Thyroid gland (tissue), 7 donors: ENCODE measurements around a stretch of chr10.

DNA sequence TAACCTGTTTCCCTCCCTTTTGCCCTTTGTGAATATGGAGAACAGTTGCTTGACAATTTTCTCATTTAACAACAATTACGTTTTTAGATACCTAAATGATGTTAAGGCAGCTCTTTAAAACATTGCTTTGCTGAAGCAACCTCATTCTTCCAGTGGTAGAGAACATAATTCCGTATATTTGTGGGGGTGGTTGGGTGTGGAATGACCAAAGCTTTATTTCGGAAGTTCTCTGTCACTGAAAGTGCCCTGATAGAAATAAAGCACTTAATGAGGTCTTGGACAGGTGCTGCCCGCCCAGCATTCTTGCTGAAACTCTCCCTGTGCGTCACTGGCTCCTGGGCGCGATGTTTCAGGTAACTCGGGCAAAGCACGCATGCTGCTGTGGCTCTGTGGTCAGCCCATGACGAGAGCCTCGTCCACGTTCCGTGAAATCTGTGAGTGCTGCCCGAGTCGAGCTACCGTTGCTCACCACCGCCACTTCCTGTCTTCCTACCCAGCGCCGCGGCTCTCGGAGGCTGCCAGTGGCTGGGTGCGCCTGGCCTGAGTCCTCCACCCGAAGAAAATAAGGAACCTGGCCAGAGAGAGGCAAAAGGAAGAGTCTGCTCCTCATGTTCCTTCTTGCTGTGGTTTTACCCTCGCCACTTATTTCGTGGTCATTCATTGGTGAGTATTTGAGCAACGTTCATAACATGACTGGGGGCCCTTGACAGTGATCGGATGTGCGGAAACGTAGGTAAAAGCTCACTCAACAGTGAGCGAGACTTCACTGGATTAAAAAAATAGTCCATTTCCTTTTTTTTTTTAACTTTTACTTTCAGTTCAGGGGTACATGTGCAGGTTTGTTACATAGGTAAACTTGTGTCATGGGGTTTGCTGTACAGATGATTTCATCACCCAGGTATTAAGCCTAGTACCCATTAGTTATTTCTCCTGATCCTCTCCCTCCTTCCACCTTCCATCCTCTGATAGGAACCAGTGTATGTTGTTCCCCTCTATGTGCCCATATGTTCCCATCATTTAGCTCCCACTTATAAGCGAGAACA, 95.5 kb downstream of the MAP3K8 start:
- PRO-cap, 2 experiments = no peak in any of the 2 experiments
- RAMPAGE, long total RNA, 5 experiments = no peak in any of the 5 experiments

DNA sequence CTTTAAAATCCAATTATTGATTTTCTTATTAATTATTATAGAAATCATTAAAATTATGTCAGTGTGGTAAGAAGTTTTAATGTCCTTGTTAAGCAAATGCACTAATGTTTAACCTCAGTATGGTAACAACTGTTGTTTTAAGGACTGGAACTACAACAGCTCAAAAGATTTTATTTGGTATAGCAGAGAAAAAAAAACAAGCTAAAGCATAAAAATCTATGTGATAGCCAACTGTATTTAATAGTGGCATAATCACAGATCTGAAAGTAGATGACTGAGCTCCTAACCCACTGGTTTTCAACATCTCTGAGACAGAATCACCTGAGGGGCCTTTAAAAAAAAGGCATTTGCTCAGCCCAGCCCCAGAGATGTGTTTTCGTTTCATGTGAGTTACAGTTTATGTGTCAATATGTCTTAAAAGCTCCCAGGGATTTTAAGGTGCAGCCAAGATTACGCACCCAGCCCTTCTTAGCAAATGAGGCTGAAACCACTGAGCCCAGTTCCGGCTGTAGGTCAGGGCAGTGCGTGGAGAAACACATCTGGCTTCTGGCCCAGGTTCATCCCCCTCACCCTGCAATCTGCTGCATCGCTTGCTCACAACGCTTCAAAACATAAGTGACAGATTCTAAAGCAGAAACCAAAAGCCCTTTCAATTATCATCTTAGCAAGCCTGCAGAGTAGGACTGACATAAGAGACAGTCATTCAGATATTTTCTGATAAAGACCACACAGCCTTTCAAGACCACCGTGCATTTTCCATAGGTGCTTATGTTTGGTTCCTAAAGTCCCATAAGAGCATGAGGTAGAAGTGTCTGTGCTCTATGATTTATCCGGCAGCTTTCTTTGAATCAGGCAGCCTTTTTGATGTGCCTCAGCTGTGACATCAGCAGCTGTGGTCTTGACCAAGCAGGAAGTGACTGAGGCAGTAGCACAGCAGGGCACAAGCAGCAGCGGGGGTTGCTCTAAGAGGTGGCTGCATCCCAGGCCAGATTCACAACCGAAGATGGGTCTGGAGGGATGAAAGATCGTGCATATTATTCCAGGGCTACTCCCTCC, 71.9 kb upstream of the LYZL2 start:
- PRO-cap, 2 experiments = peak in 1 of 2 experiments; most common plus-strand start position 928 of the sequence (in 1)
- RAMPAGE, long total RNA, 5 experiments = no peak in any of the 5 experiments

DNA sequence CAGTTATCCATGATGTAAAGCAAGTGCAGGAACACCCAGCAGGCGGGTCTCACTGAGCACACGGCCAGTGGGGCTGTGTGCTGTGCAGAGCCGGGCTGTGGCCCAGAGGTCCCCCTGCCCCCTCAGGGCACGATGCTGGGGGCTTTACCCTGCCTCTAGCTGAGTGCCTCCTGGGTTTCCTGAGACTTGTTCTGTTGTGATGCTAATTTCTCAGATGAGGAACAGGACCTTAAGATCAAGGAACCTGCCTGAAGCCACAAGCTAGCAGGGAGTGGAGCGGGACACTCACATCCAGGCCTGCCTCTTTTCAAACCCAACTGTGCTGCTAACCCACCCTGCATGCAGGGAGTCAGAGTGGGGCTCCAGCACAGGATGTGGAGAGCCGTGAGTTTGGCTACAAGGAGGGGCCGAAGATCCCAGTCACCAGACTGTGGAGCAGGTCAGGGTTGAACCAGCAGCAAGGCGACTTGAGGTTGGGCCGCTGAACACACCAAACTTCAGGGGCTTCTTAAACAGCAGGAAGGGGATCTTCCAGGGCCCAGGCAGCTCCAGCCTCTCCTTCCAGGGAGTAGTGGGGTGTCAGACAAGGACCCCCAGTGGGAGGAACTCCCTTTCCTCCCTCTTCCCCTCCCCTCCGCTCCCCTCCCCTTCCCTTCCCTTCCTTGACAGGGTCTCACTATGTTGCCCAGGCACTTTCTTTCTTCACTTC, 76.3 kb upstream of the LYZL2 start:
- PRO-cap, 2 experiments = no peak in any of the 2 experiments
- RAMPAGE, long total RNA, 5 experiments = no peak in any of the 5 experiments

- PRO-cap, 2 experiments = peak in 1 of 2 experiments; most common plus-strand start chr10:30820540 (in 1); most common minus-strand start chr10:30820446 (in 1)
- RAMPAGE, long total RNA, 5 experiments = no peak in any of the 5 experiments
Observed at GRCh38 chr10:30820152-30820626, 190.6 kb upstream of the LYZL2 start.

DNA sequence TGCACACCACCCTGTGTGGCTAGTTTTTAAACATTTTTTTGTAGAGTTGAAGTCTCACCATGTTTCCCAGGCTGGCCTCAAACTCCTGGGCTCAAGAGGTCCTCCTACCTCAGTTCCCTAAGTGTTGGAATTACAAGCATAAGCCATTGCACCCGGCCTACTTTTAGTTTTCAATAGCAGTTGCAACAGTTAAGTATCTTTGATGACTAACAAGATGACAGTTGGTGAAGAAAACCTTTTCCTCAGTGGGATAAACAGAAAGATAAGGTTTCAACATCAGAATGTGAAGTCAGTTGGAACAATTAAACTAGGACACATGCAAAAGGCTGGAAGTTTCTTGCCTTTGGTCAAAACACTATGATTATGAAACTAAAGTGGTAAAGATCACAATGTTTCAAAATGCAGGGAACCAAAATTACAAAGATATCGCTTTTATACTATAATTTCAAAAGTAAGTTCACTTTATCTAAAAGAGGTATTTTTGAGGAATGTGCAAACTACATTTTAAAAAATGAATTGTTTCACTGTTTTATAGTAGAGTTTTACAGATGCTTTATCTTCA, 169.1 kb downstream of the ZNF438 start:
- PRO-cap, 2 experiments = no peak in any of the 2 experiments
- RAMPAGE, long total RNA, 5 experiments = no peak in any of the 5 experiments

- PRO-cap, 2 experiments = no peak in any of the 2 experiments
- RAMPAGE, long total RNA, 5 experiments = no peak in any of the 5 experiments
Observed at GRCh38 chr10:31075402-31075674, 43.7 kb upstream of the ZNF438 start.

- PRO-cap, 2 experiments = peak in 1 of 2 experiments; most common minus-strand start chr10:31604372 (in 1)
- RAMPAGE, long total RNA, 5 experiments = no peak in any of the 5 experiments
Observed at GRCh38 chr10:31604079-31604610, 285.1 kb downstream of the ZEB1 start.

- PRO-cap, 2 experiments = no peak in any of the 2 experiments
- RAMPAGE, long total RNA, 5 experiments = no peak in any of the 5 experiments
Observed at GRCh38 chr10:31677419-31677905, 251.2 kb downstream of the ARHGAP12 start.

GRCh38 chr10:31864885-31865237, 63.8 kb downstream of the ARHGAP12 start:
- PRO-cap, 2 experiments = no peak in any of the 2 experiments
- RAMPAGE, long total RNA, 5 experiments = no peak in any of the 5 experiments

GRCh38 chr10:32923812-32924409, 34.1 kb downstream of the ITGB1 start:
- PRO-cap, 2 experiments = no peak in any of the 2 experiments
- RAMPAGE, long total RNA, 5 experiments = no peak in any of the 5 experiments

DNA sequence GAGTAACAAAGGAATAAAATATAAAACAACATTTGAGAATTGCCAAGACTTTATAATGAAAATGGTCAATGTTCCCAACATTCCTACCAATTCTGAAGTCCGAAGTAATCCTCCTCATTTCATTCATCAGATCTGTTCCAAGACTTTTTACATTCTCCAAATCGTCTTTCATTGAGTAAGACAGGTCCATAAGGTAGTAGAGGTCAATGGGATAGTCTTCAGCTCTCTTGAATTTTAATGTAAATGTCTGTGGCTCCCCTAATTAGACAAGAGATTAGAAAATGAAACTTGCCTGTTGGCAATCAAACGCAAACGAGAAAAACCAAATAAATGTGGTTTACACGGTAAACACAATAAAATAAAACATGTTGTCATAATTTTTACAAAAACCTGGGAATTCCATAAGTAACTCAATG, 30.0 kb downstream of the ITGB1 start:
- PRO-cap, 2 experiments = no peak in any of the 2 experiments
- RAMPAGE, long total RNA, 5 experiments = no peak in any of the 5 experiments

GRCh38 chr10:32939637-32940347, 18.2 kb downstream of the ITGB1 start:
- PRO-cap, 2 experiments = no peak in any of the 2 experiments
- RAMPAGE, long total RNA, 5 experiments = no peak in any of the 5 experiments

GRCh38 chr10:32957148-32957818, 747 bp downstream of the ITGB1 start:
- PRO-cap, 2 experiments = peak in 2 of 2 experiments; most common plus-strand start chr10:32957620 (in 2); most common minus-strand start chr10:32957443 (in 2)
- RAMPAGE, long total RNA, 5 experiments = no peak in any of the 5 experiments

- PRO-cap, 2 experiments = no peak in any of the 2 experiments
- RAMPAGE, long total RNA, 5 experiments = no peak in any of the 5 experiments
Observed at GRCh38 chr10:33049852-33050391, 91.9 kb upstream of the ITGB1 start.

- PRO-cap, 2 experiments = no peak in any of the 2 experiments
- RAMPAGE, long total RNA, 5 experiments = no peak in any of the 5 experiments
Observed at GRCh38 chr10:33125812-33126576, 168.0 kb upstream of the ITGB1 start.

DNA sequence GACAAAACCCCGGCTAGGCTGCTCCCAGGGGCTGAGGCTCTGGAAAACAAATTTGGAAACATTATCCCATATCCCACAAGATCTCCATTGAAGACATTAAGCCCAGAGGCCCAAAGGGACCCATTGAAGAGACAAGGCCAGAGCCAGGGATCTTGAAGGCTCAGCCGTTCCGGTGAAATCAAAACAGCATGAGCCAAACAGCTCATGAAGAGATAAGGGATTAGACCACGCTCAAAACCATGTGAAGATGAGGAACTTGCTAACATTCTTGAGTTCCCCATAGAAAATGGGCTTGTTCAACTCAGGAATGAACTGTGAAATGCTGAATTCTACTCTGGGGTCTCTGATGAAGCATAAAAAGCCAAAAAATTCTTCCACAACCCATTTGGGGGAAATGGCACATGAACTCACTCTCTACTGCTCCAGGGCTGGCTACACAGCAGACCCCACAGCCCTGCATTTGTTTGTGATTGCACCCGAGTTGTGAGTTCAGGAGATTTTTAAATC, 184.4 kb upstream of the ITGB1 start:
- PRO-cap, 2 experiments = no peak in any of the 2 experiments
- RAMPAGE, long total RNA, 5 experiments = no peak in any of the 5 experiments

- PRO-cap, 2 experiments = no peak in any of the 2 experiments
- RAMPAGE, long total RNA, 5 experiments = no peak in any of the 5 experiments
Observed at GRCh38 chr10:33156212-33156622, 178.2 kb downstream of the NRP1 start.

GRCh38 chr10:33249639-33249957, 84.9 kb downstream of the NRP1 start:
- PRO-cap, 2 experiments = no peak in any of the 2 experiments
- RAMPAGE, long total RNA, 5 experiments = no peak in any of the 5 experiments

GRCh38 chr10:33273164-33273680, 61.2 kb downstream of the NRP1 start:
- PRO-cap, 2 experiments = peak in 2 of 2 experiments; most common plus-strand start chr10:33273561 (in 2); most common minus-strand start chr10:33273342 (in 1)
- RAMPAGE, long total RNA, 5 experiments = no peak in any of the 5 experiments

DNA sequence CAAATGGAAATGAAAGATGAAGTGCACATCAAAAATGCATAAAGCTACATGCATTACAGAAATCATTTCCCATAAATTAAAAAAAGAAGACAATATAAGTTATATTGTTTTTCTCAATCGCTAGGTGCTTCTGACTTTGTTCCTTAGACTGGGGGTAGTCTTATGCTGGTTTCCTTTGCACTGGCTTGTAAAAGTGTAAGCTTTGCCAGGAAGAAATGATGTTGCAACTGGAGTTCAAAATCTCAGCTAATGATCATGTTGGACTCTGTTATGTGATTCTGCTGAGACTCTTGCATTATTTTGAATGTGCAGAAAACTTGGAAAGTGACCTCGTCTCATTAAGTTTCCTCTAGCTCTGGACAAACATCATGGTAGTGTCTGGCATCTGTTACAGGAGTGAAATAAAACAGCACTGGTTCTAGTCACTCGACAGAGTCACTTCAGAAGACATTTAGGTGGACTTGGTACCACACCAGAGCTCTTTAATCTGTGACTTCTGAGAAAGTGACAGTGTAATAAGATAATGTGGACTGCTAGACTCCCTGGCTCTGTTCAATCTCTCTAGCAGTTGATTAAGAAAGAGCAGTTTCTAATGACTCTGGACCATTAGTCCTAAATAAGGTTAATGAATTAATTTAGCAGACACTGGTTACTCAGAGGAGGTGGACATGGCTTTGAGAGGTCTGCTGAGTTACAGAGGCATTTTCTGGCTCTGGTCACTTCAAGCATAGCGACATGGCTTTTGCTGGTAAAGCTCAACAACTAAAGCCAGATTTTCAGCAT, 2.2 kb downstream of the NRP1 start:
- PRO-cap, 2 experiments = peak in 2 of 2 experiments; most common plus-strand start position 702 of the sequence (in 2); most common minus-strand start position 182 of the sequence (in 1)
- RAMPAGE, long total RNA, 5 experiments = no peak in any of the 5 experiments